Endodermal cell (in vitro differentiated cells): ENCODE data around the genes STX11 and STXBP5.

GRCh38 chr6:143543288-143543723, 31.8 kb upstream of the FUCA2 start:
- PRO-cap, result no peak

DNA sequence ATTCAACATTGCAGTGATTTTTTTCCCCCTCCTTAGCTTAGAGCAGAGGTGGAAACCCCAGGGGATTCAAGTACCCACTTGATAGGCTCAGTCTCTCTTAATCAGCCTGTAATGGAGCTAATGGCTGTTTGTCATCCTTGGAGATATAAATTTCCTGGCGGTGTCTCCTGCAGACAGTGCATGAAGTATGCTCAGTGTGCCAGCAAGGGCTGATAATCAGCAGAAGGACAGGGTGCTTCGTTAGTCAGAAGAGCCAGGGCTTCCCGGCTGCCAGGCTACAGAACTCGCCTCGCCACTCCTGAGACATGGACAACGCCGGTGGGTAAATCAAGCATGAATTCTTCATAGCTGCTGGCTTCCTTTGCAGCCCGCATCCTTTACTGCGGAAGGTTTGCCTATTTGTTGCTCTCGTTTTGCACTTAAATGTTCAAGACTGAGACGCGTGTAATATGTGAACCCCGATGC, 69.7 kb upstream of the PHACTR2 start:
- PRO-cap, result no peak

DNA sequence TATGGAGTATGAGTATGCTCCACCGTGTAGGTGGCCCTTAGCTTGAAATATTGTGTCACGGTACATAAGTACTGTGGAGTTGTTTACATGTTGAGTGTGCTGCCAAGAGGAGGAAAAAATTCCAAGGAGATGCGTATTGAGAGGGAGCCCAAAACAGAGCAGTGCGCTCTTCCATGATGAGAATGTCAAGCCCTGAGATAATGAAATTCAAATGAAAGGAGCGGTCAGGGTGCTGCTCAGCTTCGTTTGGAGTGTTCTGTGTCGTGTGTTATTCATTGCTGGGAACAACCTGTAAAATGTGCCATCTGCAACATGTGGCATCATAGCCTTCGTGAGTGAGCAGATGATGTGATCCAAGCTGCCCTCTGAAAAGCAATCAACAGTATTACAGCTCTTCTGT, 48.2 kb upstream of the PHACTR2 start:
- PRO-cap, result no peak

GRCh38 chr6:143642504-143642864, 35.3 kb upstream of the PHACTR2 start:
- PRO-cap, result bidirectional peak, plus-strand start at chr6:143642665, minus-strand start at chr6:143642556

GRCh38 chr6:143883101-143883545, 18.8 kb downstream of the ZC2HC1B start:
- PRO-cap, result no peak

DNA sequence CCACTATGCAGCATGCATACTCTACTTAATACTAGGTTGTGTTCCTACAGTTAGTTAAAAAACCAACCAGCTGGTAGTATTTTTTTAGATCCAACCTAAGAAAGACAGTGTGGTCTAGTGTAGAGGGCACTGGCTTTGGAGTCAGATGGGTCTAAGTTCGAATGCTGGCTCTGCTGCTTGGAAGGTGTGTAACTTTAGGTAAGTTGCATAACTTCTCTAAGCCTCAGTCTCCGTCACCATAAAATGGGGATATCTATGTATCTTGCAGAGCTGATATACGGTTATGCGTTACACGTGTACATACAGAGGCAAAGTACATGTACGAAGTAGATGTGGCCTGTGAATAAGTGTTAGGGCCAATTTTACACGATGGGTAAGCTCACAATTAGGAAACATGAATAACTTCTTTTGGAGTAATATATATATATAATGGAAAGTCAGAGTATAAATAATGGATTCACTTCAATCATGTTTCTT, 41.1 kb downstream of the PLAGL1 start:
- PRO-cap, result unidirectional peak, plus-strand start at position 98 of the sequence

GRCh38 chr6:144149935-144150634, at the start of gene STX11:
Gene STX11, plus strand, starts transcription at chr6:144150517.
- PRO-cap, result unidirectional peak, plus-strand start at chr6:144150517

- PRO-cap, result no peak
Observed at GRCh38 chr6:144189172-144189920, 39.0 kb downstream of the STX11 start.

GRCh38 chr6:144286619-144287342, 1.6 kb downstream of the UTRN start:
- PRO-cap, result unidirectional peak, plus-strand start at chr6:144286951; bidirectional peak, plus-strand start at chr6:144287153, minus-strand start at chr6:144287068

DNA sequence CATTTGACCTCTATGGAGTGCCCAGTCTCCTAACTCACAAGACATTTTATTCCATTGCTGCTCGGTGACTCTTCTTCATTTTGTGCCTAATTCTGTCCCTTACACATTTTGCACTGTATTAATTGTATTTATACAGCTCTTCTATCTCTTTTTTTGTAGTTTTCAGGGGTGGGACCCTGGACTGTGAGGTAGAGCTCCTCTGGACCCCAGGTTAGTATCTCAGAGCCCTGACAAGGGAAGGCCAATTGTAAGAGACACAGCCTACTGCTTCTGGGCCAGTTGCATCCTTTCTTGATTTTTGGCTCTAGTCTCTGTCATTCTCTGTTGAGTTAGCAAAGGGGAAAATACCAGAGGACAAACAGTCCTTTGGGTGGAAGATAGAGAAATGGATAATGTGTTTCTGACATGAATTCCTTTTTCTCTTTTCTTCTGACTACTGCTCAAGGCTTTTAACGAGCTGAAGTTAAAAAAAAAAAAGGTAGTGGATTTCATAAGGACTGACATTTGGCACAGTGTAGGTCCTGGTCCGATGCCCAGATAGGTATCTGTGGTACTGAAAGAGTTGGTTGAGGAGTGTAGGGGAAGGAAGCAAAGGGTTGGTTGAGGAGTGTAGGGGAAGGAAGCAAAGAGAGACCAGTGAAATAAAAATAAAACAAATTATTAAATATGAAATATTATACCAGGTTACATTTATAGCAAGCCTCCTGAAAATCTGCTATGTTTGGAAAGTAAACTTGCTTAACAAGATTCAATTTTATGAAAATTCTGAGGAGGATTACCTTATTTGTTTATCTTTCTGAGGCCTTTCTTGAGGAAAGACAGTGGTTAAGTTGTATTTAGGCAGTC, 11.7 kb downstream of the UTRN start:
- PRO-cap, result no peak

DNA sequence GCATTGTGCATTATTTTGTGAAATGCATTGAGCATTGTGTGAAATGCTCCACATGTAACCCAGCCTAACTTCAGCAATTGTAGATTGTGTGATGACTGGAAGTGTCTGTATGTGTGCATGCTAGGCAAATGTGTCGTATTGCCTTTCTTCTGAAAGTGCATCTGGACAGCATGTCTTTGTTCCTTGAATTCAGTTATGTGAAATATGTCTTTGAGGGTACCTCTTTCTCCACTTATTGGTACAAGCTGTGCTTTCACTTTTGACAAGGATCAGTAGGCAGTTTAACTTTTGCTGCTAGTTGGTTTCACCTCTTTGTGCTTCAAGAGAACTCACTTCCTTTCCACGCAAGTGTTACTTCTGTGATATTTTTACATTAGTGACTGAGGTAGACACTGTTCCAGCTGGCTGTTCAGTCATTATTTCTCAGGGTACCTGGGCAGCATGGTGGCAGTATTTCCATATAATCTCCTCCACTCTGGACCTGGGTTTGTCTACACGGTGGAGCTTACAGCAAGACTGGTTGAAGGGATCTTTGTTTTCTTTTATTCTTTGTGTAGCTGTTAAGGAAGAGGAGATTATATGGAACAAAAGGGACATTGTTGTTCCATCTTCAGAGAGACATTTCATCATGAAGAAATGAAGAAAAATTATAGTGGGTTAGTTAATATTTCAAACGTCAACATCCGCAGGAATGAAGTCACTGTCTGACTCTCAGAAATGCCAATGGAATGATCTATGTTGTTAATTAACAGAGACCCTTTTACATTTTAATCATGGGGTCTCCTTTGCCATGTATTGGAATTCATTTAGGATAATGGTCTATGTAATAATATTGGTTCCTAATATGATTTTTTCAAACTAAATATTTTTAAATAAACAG, 175.4 kb downstream of the UTRN start:
- PRO-cap, result no peak

- PRO-cap, result no peak
Observed at GRCh38 chr6:145372666-145373310, 362.5 kb downstream of the EPM2A start.

GRCh38 chr6:145684751-145685324, 50.5 kb downstream of the EPM2A start:
- PRO-cap, result no peak

GRCh38 chr6:146803493-146804065, 204.8 kb downstream of the ADGB start:
- PRO-cap, result no peak

- PRO-cap, result no peak
Observed at GRCh38 chr6:146883703-146884157, 285.0 kb downstream of the ADGB start.

DNA sequence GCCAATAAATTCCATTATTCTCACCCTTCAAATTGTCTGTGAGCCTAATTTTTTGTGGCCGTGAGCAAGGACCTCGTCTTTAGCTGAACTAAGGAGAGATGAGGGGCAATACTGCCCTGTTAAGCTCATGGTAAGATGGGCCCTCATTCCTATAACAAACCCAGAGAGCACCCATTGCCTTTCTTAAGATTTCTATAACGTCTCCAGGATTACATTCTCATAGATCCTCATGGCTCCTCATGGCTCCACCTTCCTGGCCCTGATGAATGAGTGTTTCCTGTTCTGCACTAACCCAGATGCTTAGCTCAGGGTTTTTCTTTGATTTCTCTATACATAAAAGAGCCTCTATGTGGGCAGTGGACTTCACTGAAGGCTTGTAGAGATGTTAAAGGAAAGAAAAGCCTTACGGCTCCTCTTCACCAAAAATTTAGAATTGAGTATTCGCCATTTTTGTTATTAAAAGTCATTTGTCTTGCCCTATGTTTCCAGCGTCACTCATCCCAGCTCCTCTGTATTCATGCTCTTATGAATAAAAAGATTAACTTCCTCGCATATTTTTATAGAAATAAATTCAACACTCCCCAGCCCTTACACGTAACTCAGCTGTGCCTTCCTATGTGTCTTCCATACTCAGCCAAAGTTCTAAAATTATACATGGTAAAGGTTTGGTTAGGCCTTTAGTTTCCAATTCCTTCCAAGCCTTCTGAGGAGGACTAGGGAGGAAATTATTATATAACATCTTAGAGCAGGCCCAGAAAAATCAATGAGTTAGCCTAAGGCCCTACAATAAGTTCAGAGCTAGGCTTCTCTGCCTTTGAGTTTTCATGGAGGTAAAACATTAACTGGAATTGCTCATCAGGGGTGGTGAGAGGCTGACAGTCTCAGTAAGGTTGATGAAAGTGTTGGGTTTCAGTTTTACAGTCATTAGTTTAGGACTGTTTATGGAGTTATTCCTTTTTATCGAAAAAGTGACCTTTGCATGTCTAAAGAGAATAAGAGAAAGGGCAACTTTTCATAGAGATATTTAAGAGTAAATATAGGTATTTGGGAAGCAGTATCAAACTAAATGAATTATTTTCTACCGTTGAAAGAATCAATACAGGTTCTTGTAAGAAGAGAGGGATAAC, 285.7 kb downstream of the ADGB start:
- PRO-cap, result no peak

- PRO-cap, result no peak
Observed at GRCh38 chr6:146887690-146888089, 288.9 kb downstream of the ADGB start.

DNA sequence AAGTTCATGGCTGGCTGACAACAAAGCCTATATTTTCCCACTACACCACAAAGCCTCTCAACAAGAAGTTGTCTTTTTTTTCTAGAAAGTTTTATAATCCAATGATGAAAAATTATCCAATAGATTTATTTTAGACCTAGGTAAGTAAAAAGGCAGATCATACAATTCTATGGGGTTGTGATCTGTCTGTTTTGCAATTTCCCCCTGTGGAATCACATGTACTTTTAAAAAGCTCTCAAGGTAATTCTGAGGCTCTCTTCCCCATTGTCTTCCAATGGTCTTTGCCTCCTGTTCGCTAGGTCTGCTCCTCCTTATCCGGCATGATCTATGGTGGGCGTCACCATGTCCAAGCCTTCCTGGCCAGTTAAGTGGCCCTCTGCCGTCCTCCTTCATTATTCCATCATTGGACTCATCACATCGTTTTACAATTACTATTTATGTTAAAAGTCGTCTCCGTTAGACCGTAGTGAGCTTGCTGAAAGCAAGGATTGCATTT, 2.4 kb upstream of the STXBP5 start:
- PRO-cap, result no peak

DNA sequence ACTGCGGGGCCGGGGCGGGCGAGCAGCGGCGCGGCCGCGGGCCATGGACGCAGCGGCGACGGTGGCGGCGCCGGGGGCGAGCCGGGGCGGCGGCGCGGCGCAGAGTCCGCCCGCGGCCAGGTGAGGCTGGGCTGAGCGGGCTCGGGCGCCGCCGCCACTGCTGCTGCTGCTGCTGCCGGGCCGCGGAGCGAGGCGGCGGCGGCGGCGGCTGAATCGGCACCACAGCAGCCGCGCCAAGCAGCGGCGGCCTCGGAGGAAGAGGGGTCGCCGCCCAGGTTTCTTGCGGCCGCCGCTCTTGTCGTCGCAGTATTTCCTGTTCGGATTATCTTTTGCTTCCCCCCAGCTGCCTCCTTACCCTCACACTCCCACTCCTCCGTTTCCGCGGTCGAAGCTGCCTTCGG, at the start of gene STXBP5:
Gene STXBP5, plus strand, starts transcription at position 360 of the 401 bp plus-strand sequence.
- PRO-cap, result bidirectional peak, plus-strand start at position 219 of the sequence, minus-strand start at position 315 of the sequence

GRCh38 chr6:147251471-147252202, 47.4 kb downstream of the STXBP5 start:
- PRO-cap, result no peak